Gastrocnemius medialis (tissue), 3 donors: ENCODE measurements around a stretch of chr14.

GRCh38 chr14:68512246-68512956 is 280.5 kb downstream of the ZFP36L1 start:
- PRO-cap: no peak
- RAMPAGE, long total RNA, 3 experiments: no peak in any of the 3 experiments

DNA sequence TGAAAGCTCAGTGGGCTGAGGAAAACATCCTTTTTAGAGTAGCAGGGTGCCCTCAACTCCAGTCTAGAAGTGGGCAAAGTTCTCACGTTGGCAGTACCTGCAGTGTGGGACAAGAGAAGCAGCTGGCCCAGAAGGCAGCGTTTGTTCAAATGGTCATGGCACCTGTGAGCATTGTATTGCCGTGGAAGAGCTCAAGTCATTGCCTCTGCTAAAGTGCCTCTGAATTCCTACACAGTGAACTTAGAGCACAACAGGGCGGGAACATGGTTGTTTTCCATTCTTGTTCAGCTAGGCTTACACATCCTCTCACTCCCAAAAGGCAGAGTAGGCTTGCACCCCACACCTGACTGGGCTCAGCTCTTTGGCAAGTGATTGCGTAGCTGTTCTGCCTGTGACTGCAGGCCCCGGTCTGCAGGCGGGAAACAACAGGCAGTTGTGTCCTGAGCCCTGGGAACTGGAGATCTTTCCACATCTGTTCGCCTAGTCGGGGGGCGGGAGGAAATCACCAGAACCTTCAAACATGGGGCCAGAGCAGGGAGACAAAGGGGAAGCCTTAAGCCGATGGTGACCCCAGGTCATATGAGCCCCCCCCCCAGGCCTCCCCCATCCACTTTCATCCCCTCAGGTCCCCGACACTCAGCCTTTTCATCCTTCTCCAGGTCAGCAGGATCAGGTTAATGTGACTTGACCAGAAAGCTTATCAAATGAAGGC is 274.7 kb downstream of the ZFP36L1 start:
- PRO-cap: no peak
- RAMPAGE, long total RNA, 3 experiments: no peak in any of the 3 experiments

DNA sequence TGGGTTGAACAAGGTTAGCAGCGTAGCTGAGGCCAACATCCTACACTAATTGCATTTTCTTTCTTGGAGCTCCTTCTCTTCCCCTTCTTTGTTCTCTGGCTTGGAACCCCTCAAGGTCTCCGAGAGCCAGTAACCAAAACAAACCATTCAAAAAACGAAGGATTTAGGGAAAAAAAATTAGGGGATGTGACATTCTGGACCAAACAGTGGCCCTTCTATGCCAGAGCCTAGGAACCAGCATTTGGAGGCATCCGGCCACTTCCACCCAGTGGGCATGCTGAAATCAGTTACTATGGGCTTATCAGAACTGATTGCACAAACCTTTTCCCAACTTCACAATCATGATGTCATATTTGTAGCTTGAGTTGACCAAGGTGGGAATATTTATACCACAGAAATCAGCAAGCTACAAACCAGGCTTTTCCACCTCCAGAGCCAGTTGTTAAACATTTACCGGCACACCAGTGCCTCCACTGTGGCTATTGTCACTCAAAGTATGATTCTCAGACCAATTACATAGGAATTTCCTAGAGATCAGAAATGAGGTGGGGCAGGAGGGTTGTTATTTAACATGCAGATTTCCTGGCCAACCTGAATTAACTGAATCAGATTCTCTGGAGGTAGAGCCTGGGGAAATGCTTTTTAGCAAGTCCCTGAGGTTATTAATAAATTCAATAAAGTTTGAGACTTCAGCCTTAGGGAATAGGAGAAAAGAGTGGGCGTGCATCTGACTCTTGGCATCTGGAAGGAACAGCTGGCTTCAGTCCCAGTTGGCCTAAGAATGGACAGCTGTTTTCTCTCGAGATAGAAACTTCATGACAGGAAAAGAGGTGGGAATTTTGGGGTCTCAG is 273.9 kb downstream of the ZFP36L1 start:
- PRO-cap: no peak
- RAMPAGE, long total RNA, 3 experiments: no peak in any of the 3 experiments

DNA sequence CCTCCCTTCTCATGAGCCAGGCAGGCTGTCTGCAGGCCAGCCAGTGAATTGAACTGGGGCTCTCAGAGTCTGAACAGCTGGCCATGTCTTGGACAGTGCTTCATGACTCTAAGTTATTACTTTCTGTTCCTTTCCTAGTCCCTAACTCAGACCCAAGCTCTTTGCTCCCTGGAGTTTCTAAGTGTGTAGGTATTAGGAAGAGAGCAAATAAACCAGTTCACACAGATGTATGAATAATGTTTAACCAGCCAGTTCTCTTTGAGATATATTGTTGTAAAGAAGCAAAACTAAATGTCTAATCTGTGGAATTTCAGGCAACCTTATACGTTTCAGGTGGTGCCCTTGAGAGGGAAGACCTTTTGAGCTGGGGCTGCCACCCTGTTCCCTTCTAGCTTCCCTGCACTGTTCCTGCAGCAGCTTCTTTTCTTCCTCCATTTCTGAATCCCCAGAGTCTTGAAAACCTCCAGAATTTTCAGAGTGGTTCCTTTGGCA is 271.5 kb downstream of the ZFP36L1 start:
- PRO-cap: no peak
- RAMPAGE, long total RNA, 3 experiments: no peak in any of the 3 experiments

- PRO-cap: no peak
- RAMPAGE, long total RNA, 3 experiments: no peak in any of the 3 experiments
Observed at GRCh38 chr14:68521958-68523070, 270.6 kb downstream of the ZFP36L1 start.

GRCh38 chr14:68539017-68539964 is 253.6 kb downstream of the ZFP36L1 start:
- PRO-cap: unidirectional peak, plus-strand start at chr14:68539682
- RAMPAGE, long total RNA, 3 experiments: no peak in any of the 3 experiments

- PRO-cap: no peak
- RAMPAGE, long total RNA, 3 experiments: no peak in any of the 3 experiments
Observed at GRCh38 chr14:68578278-68578630, 214.6 kb downstream of the ZFP36L1 start.

DNA sequence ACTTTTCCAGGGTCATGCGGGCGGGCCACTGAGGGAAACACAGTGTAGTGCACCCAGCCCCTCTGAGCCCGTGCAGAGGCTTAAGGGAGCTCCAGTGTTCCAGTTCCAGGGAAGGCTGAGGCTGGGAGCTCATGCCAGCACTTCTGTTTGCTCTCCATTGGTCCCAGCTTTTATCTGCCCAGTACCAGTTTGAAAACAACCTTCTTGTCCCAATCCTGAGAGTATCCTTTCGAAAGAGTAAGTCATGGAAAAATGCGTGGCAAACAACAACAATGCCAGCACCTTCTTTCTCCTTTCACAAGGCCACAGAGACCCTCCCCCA is 185.8 kb downstream of the ZFP36L1 start:
- PRO-cap: no peak
- RAMPAGE, long total RNA, 3 experiments: no peak in any of the 3 experiments

DNA sequence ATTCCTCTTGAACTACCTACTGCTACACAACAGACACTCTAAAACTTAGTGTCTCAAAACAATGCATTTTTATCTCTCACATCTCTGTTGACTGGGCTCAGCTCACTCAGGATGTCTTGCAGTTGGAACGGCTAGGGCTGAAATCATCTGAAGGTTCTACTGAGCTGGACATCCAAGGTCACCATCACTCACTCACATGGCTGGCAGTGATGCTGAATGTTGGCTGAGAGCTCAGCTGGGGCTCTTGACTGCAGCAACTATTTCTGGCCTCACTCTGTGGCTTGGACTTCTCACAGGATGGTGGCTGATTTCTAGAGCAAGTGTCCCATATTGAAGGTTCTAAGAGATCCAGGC is 166.5 kb downstream of the ZFP36L1 start:
- PRO-cap: unidirectional peak, minus-strand start at position 145 of the sequence
- RAMPAGE, long total RNA, 3 experiments: no peak in any of the 3 experiments

DNA sequence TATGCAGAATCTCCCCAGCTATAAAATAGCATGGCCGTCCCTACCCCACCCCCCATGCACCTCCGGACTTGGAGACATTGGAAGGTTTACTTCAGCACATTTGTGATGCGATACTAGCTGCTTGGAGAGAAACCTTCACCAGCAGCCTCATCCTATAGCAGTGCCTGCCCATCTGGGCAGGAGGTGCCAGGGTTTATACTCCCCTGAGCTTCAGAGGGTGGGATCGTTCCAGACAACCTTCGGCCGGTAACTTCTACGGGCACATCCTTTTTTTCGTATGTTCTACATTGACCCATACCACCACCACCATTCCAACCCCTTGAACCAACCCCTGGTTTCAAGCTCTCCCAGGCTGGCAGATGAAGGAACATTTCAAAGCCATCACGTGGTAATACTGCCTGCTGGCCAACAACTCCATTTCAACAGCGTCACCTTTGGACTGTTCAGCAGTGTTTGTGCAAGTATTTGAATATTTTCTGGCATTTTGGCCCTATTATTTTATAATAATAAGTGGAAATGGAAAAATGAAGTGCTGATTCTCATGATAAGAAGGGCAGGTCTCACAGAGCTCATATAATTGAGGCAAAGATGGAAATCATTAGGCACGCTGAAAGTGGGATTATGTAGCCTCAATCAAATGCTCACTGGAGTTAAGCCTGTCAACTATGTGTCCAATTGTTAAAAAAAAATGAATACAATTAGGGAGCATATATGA is 162.3 kb downstream of the ZFP36L1 start:
- PRO-cap: no peak
- RAMPAGE, long total RNA, 3 experiments: no peak in any of the 3 experiments

- PRO-cap: no peak
- RAMPAGE, long total RNA, 3 experiments: no peak in any of the 3 experiments
Observed at GRCh38 chr14:68633326-68633836, 159.5 kb downstream of the ZFP36L1 start.

DNA sequence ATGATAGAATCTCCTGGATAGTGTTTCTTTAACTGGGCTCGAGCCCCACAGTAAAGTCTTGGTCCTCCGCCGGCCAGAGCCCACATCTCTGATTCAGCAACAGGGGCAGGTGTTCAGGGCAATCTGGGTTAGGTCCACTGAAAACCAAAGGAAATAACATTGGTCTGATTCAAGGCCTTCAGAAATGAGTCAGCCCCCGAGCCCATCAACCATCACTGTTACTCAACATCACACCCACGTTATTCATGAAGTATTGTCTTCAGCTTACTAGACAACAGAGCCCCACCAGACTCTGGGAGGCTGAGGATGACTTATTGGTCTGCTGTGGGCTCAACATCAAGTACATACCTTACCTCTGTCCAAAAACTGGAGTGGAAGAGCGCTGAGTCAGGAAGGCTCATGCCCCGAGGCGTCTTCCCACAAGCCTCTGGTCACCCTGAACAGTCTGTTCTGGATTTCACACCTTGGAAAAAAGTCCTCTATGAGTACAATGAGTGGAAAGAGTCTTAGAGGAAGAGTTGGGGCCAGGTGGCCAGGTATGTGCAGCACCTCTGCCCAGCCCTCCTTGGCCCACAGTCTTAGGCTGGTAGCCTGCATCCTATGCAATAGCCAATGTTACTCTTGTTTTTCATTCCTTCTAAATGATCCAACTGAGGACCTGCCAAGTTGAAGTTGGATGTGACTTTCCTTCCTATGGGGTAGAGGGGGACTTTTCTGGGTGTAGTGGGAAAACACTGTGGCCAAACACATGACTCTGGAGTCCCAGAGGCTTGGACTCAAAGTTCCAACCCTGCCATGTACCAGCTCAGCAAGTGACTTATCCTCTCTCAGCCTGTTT is 97.4 kb downstream of the ZFP36L1 start:
- PRO-cap: no peak
- RAMPAGE, long total RNA, 3 experiments: no peak in any of the 3 experiments

DNA sequence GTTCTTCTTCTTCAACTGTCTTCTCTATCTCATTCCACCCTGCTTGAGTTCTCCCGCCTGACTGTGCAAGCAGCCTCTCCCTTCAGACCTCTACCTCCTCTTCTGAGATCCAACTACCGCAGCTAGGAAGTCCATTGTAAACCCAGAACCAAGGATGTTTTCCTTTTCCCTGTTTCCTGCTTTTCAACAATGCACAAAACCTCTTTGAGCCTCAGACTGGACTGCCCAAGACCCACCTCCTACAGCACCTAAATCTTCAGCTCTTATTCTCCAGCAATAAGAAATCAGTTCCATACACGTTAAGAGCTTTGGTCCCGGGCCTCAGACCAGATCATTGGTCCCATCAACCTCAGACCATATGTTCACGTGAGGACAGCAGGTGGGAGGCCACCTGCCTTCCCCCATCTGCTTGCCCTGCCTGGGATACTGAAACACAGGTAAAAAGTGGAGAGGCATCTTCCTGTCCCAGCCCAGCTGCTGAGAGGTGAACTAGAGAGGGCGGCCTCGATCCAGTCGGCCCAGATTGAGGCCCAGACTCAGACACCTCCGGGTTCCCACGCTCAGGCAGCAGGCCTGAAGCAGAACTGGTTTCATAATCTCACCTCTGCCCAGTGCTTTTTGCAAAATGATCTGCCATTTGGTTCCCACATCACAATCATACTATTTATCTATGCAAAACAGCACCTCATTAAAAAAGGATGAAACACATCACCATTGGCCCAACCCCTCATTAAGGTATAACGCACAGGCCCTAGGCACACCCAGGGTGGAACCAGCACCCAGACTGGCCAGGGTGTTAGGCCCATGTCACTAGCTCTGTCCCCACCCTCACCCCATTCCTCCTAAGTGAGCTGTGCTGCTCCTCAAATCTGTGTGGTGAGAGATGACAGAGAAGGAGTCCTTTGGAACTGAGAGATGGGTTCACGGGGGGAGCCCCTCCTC is 81.4 kb downstream of the ZFP36L1 start:
- PRO-cap: no peak
- RAMPAGE, long total RNA, 3 experiments: no peak in any of the 3 experiments

- PRO-cap: no peak
- RAMPAGE, long total RNA, 3 experiments: no peak in any of the 3 experiments
Observed at GRCh38 chr14:68783808-68784292, 9.0 kb downstream of the ZFP36L1 start.

- PRO-cap: bidirectional peak, plus-strand start at chr14:68789579, minus-strand start at chr14:68789468
- RAMPAGE, long total RNA, 3 experiments: no peak in any of the 3 experiments
Observed at GRCh38 chr14:68788627-68789637, 3.9 kb downstream of the ZFP36L1 start.

- PRO-cap: no peak
- RAMPAGE, long total RNA, 3 experiments: no peak in any of the 3 experiments
Observed at GRCh38 chr14:68797085-68797739, 4.3 kb upstream of the ZFP36L1 start.

- PRO-cap: no peak
- RAMPAGE, long total RNA, 3 experiments: no peak in any of the 3 experiments
Observed at GRCh38 chr14:68814336-68815395, 21.8 kb upstream of the ZFP36L1 start.

GRCh38 chr14:68853716-68854238 is 60.9 kb upstream of the ZFP36L1 start:
- PRO-cap: no peak
- RAMPAGE, long total RNA, 3 experiments: no peak in any of the 3 experiments

GRCh38 chr14:68876933-68877526 is 84.2 kb upstream of the ZFP36L1 start:
- PRO-cap: no peak
- RAMPAGE, long total RNA, 3 experiments: no peak in any of the 3 experiments

DNA sequence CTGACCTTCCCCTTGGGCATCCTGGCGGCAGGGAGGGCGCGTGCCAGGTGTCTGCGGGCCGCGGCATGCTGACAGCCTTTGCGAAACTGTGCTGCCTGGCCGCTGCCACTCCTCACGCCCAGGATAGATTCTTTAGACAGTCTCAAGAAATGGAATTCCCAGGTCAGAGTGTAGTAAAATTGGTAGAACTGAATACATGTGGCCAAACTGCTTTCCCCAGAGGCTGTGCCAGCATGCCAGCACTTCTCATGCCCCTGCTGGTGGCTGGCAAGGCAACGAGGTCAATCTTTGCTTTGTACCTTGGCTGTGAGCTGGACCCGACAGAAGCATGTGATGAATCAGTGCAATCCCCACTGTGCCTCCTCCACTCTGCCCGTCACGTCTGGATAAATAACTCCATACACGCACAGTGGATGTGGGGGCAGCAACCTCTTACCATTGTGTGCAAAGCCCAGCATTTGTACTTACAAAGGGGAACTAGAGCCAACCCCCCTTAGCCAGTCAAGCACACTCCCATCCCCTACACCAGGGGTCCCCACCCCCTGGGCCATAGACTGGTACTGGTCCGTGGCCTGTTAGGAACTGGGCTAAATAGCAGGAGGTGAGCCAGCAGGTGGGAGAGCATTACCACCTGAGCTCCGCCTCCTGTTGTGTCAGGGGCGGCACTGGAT is 90.9 kb downstream of the ACTN1 start:
- PRO-cap: no peak
- RAMPAGE, long total RNA, 3 experiments: no peak in any of the 3 experiments